Ureter (tissue), 1 donor: Measurements from ENCODE around the genes BCHE and LRRC34.

DNA sequence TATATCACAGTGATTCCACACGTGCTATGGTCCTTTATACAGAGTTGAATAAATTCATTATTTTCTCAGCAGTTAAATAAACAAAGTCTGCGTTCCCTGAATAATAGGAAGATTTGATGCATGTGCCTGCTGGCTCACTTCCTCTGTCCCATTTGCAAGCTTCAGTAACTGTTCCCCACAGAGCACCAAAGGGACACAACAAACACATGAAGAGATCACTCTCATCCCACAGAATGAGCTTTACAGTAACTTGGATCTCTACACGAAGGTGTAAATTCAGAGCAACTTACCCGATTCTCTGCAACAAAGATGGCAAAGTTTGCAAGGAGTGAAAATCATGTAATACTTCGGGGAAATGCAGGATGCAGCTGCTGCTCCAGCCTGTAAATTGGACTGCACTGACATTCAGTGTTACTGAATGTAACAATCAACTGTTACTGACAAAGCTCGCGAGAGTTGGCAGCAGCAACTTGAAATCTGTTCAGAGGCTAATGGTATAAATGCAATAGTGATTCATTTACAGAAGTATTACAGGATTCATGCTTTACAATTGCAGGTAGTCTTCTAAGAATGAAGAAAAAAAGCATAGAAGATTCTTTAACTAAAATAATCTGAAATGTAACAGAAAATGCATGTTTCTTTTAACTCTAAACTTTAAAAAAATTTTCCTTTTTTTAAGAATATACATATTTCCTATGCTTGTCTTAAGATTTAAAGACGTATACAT, at the start of gene BCHE:
TSS of gene BCHE (minus strand) at position 400 of the 727 bp plus-strand sequence.
- PRO-cap: no peak

DNA sequence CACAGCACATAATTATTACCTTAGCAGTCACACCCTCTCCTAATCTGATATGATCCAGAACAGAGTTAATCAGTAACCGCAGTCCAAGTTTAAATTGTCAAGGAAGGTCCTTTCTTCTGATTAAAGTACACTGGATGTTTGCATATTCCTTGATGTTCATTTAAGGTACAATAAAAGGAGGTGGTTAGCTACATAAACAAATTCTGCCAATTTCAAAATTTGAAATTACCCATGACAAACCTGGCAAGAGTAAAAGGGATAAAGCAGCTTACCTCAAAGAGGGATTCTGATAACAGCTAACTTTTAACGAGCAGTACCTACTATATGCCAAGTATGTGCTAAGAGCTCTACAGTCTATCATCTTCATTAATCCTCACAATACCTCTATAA, 4.4 kb downstream of the GOLIM4 start:
- PRO-cap: no peak

GRCh38 chr3:168094483-168095077, 1.1 kb downstream of the GOLIM4 start:
- PRO-cap: unidirectional peak, plus-strand start at chr3:168094892

- PRO-cap: unidirectional peak, minus-strand start at chr3:168096535
These were observed 584 bp upstream of the GOLIM4 start for GRCh38 chr3:168096254-168096762.

DNA sequence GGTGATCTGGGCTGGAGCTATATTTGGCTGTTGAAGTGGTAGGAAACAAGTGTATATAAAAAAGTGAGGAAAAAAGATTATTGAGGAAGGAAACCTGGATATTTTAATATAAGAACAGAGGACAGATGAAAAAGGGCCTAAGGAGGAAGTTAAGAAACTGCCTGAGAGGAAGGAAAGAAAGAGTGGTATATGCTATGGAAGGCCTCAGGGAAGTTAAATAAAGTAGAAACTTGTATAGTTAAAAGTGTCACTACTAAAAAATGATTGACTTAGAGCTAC, 164.9 kb upstream of the GOLIM4 start:
- PRO-cap: no peak

- PRO-cap: no peak
These were observed 457.5 kb downstream of the MECOM start for GRCh38 chr3:169205929-169206441.

DNA sequence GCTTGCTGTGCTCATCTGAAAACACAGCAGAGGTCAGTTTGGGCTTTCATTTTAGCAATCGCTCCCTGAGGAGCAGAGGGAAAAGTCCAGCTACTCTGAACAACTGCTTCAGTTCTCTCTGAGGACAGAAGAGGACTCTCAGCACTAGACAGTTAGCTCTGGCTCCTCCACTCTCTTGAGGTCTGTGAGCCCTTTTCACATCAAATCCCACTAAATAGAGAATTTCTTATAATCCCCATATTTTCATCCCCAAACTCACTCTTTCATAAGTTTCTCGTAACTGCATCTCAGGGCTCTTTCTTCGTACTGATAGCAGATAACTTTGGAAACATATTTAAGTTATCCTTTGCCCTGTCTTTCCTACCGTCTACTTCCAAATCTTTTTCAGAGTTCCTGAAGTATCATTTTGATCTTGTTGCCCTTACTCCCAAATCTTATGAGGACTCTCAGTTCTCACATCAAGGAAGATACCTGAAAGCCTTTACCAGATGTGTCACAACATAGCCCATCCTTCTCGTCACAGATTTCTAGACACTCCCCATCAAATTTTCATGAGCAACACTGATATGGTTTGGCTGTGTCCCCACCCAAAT, 219.7 kb downstream of the MECOM start:
- PRO-cap: no peak

DNA sequence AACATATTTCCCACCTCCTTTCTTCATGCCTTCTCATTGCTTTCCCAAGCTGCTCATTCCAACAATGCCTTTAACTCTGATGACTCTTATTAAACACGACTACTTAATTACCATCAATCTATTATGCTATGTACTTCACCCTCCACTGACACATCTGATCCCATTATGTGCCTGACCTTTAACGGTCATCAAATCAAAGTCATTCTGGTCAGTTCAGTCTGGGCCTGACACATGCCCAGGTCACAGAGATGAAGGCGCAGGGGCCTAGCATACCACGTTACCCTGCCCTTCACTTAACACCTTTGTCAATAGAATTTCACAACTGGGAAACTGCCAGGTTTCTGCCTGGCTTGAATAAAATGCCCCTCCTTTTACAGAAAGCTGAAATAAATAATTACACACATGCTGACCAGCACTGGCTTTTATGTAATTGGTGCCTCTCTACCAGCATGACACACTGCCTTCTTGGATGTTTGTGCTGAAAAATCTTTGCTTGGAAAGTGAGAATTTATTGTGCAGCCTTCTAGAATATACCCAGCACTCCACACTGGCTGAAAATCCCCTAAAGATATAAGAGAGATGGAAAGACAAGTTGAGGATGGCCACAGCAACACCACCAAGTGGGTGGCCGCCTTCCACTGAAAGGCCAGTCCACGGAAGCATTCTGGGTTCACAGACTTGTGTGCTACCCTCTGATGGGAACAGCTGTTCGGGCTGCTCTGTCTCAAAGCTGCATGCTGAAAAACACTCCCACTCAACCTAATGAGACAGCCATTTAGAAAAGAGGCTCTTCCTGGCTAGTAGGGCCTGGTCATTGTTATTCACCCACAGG, 39.4 kb downstream of the MECOM start:
- PRO-cap: no peak

DNA sequence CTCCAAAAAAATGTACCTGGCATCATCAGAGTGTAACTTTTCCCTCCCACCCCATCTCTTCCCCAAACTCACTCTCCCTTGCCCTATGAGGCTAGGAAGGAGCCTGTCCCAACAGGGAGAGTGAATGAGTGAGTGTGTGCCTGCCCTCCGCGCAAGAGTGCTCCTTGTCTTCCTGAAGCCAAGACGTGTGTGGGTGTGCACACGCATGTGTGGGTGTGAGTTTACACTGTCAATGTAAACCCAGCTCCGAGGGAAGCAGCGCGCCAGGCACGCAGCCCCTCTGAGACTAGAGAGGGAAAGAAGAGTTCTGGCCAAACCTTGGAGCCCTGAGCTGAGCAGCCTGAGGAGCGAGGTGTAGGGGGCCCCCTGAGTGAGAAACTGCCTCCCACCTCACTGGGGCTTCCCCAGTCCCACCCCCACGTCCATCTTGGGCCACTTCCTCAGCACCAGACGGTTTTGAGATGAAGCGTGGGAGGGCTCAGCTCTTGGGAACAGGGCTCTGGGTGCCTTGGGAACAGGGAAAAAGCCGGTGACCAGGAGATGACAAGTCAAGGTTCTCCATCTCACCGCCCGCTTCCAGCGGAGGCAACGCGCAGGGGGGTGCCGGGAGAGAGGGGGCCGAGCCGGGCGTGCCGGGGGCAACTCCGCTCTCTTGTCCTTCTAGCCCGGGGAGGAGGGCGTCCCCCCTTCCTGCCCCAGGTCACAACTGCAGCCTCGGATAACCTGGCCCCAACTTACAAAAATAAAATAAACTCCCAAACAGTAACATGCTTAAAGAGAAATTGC, 5.1 kb downstream of the MECOM start:
- PRO-cap: no peak

GRCh38 chr3:169812830-169813151, at the start of gene LRRC34:
Gene LRRC34 (minus strand): TSS chr3:169812904.
- PRO-cap: no peak

GRCh38 chr3:169975452-169975753, 8.8 kb downstream of the SEC62 start:
- PRO-cap: no peak

DNA sequence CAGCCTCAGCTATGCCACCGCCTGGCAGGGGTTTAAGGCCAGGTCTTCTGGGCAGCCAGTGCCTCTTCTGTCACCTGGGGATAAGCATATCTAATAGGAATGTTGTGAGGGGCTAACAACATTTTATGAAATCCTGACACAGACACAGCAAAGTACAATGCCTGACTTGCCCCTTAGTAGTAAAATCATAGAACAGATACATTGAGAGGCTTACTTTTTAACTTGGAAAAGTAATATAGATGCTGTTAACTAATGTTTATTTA, 8.6 kb downstream of the GPR160 start:
- PRO-cap: no peak

DNA sequence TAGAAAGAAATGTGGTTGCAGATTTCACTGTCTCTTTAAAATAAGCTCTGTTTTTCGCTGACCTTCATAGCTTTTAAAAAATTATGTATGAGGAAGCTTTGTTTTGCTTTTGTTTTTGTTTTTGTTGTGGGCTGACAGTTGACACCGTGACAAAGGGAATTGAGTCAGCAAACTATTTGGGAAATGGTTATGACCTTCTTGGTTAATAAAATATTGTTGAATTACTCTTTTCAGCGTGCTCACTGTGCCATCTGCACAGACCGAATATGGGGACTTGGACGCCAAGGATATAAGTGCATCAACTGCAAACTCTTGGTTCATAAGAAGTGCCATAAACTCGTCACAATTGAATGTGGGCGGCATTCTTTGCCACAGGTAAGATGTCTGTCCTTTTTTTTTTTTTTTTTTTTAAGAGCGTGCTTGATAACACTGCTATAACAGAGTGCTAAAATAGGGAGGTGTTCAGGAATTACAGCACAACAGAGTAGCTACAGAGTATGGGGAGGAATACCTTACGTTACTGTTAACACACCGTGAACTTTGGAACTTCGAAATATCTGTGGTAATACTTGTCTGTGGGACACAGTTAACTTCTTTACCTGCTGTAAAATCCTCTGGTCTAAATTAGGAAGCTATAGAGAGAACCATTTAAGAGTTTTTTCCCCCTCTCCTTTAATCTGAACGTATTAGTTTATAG, 48.1 kb downstream of the PRKCI start:
- PRO-cap: no peak

DNA sequence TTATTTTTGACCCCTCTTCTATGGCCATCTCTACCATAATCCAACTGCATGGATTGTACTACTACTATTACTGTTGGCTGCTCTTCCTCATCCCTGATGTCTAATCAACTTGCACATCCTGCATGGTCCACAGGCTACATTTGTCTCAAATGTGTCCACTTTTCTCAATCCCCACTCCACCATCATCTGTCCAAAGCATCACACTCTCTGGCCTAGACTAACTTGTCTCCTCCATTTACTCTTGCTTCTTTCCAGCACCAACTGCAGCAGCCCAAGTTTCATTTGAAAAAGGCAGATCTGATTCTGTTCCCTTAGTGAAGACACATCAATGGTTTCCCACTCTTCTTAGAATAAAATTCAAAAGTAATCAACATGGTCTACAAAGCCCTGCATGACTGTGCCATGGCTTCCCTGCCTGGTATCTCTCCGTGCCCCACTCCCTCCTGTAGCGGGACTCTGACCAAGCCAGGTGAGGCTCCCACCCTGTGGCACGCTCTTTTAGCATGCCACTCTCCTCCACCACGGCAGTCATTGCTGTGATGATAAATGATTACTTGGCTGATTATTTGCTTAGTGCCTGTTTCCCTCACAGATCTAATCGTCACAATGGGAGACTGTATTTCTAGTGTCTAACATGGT, 127.0 kb upstream of the SLC2A2 start:
- PRO-cap: no peak

- PRO-cap: no peak
These were observed 138.6 kb downstream of the PLD1 start for GRCh38 chr3:171671577-171672269.

GRCh38 chr3:171678918-171679334, 131.4 kb downstream of the PLD1 start:
- PRO-cap: no peak

GRCh38 chr3:171700152-171701404, 109.7 kb downstream of the PLD1 start:
- PRO-cap: no peak

GRCh38 chr3:171779270-171779687, 31.0 kb downstream of the PLD1 start:
- PRO-cap: no peak

GRCh38 chr3:171804878-171805515, 5.3 kb downstream of the PLD1 start:
- PRO-cap: no peak

DNA sequence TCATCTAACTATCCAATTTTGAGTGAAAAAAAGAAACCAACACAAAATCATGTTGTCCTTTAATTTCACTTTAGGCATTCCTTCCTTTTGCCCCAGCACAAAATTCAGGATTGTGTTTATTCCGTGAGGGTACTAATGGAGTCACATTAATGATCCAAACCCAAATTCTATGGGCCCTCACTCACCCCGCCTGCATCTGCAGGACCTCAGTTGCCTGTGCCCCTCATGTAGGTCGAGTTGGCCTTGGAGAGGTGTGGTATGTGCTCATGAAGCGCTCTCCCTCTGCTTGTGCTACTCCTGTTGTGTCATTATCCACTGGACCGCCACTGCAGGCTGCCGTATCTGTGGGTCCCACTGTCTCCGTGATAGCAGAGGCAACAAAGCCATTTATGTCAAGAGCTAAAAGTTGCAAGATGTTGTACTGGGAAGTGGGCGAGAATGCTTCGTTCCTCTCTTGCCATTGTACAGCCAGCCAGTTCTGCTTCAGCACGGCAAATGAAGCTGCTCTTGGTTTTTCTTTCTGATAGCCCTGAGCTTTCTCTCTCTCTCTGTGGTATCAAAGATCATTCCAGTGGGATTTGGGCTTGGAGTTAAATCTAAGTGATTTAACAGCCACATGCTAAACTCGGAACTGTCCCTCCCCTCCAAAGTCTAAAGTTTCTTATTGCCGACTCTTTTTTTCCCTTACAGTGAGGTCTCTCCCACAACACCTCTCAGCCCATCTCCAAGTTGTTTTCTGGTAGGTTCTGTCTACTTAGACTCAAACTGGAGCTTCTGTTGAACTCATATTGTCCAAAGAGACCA, 89.0 kb downstream of the TMEM212 start:
- PRO-cap: no peak